ENCODE results near the genes WDR59 and CTRB2.

DNA sequence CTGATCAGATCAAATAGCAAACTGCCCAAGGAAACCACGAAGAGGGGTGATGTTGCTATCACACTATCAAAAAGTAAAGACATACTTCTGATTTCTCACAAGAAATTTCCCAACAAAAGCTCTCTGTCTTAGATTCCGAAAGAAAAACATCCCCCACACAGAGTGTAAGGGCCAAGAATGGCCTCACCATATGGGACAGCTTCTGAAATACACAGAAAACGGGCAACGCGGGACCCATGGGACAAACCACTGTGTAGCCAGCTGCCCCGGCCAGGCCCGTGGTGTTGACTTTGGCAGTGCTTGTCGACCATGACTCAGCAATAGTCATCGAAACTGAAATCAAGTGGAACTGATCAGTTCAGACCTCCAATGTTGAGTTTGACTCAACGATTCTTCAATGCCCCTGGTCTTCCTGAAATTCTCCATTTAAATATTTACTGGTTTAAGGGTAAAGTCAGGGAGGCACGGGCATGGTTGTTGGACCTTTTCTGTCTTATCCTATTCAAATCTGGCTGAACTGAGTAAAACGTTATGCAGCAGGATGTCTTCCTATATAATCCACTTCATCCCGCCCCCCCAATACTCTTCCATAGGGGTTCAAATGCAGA lies 27.5 kb downstream of the ZFHX3 start:
- PRO-cap, 2 experiments: no peak in any of the 2 experiments

DNA sequence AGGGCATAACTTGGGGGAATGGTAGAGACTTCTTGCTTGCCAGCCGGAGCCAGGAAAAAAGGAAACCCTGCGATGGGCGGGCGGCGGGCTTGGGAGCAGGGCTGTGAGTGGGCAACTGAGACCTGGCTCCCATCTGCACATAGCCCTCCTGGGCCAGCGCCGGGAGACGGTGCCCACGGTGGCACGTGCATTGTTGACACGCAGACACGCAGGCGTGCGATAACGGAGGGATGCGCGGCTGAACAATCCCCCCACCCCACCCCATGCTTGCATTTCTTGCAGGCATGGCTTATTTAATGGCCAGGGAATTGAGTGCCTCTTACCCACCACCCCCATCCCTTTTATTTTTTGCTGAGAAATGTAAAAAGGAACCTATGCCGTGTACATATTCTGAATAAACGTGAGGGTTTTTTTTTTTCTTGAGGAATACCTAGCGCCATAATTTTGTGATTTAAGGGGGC lies 17.2 kb upstream of the ZFHX3 start:
- PRO-cap, 2 experiments: no peak in any of the 2 experiments

- PRO-cap, 2 experiments: no peak in any of the 2 experiments
Observed at GRCh38 chr16:73170429-73171125, 122.6 kb upstream of the ZFHX3 start.

DNA sequence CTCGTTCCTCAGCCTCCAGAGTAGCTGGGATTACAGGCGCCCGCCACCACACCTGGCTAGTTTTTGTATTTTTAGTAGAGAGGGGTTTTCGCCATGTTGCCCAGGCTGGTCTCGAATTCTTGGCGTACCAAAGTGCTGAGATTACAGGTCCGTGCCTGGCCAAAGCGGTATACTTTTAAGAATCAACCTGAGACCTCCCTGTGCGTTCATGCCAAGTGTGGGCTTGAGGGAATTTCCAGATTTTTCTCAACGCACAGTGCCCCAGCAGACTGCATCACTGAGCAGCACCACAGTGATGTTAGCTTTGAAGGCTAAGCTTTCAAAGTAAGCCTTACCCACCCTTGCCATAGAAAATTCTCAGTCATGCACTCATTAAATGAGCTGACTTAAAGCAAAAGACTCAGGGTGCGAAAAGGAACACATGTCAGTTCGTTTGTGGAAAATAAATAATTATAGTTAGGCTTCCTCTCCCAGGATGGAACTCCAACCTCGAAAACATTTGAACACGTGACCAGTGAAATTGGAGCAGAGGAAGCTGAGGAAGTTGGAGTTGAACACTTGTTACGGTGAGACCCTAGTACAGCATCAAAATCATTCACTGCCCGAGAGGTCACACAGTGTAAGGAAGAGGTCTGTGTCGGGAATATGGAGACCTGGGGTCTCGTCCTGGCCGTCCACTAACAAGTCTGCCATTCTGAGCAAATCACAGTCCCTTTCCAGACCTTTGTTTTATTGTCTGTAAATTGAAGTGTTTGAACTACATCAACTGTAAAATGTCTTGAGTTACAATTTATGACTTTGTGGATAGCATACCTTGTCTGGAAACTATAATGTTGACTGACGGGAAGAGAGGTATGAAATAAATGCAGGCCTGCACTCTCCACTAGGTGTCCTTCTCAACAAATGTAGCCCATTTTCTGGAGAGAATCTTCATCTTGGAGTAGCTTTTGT lies 7.5 kb downstream of the PSMD7 start:
- PRO-cap, 2 experiments: no peak in any of the 2 experiments

GRCh38 chr16:74325515-74326390 lies 29.1 kb downstream of the PSMD7 start:
- PRO-cap, 2 experiments: no peak in any of the 2 experiments

GRCh38 chr16:74660959-74661800 lies 5.5 kb downstream of the RFWD3 start:
- PRO-cap, 2 experiments: no peak in any of the 2 experiments

GRCh38 chr16:74724320-74725460 lies 24.0 kb upstream of the MLKL start:
- PRO-cap, 2 experiments: no peak in any of the 2 experiments

DNA sequence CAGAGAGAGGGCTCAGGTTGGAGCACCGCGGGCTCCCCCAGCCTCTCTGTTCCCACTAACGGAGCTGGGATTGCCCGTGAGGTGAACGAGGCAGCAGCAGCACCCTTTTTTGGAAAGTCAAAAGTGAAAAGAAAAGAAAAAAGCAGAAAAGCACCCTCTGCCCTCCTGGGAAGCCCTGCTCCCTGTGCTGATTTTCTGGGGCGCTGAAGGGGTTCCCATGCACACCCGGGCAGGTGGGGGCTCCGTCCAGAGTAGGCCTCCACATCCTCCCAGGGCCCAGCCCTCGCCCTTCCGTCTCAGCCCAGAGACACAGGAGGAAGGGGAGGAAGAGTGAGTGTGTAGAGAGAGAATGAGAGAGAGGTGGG lies 36.8 kb downstream of the FA2H start:
- PRO-cap, 2 experiments: no peak in any of the 2 experiments

DNA sequence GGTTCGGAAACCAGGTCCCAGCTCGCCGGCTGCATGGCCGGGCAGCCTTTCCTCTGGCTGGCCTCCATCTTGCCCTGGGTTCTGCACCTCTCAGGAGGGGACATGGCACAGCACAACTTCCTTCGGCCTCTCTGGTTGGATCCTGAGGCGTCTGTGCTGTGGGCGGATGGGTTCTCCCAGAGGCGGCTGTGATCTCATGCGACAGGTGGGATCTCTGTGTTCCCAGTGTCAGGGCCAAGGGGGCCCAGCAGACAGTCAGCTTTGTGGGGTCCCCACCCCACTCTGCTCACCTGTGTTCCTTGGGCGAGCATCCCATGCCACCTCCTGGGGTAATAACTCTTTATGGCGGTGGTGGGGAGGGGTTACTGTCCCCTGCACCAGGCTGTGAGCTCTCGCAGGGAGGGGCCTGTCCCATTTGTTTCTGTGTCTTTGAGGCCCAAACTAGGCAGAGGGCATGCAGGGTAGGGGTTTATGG lies 35.8 kb downstream of the FA2H start:
- PRO-cap, 2 experiments: no peak in any of the 2 experiments

DNA sequence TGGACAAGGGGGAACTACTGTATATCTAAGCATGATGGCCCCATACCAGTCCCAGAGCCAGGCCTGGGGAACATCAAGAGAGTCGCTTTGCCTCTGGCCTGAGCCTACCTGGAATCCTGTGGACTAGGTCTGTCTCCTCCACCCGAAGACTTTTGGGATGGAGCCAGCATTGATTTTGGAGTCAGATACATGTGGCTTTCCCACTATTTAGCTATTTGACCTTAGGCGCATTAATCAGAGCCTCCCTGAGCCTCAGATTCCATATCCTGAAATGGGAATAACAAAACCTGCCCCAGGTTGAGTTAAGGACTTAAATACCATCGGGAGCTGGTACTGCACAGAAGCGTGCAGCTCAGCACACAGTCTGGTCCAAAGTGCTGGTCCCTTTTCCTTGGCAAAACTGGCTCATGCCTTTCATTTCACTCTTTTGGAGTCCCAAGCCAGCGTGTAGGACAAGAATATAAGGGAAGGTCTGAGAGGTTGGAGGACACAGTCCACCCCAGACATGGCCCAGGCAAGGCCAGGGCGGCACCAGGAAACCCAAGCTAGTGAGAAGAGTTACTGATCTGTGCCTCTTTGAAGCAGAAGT lies 1.1 kb downstream of the FA2H start:
- PRO-cap, 2 experiments: no peak in any of the 2 experiments

DNA sequence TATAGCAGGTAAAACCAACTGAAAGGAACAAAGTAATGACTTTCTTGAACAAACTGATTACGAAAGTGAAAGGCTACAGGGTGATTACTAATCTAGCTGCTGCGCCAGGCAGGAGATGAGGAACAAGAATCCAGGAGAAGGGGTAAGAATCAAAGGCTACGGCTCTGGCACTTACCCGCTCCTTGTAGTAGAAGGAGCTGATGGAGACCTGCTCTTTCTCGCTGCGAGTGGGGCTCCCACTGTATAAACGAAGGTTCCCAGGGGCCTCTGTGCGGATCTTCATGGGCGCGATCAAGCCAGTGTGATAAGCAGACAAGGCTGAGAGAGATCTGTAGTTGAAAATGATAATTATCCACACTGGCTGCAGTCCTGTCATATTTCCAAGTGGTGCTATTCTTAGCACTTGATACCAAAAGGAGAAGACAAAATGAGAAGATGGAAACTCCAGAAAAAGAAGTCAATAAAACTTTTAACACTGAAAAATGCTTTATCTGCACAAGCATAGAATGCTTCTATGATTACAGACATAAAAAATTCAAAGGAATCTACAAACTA lies 81.1 kb downstream of the WDR59 start:
- PRO-cap, 2 experiments: no peak in any of the 2 experiments

DNA sequence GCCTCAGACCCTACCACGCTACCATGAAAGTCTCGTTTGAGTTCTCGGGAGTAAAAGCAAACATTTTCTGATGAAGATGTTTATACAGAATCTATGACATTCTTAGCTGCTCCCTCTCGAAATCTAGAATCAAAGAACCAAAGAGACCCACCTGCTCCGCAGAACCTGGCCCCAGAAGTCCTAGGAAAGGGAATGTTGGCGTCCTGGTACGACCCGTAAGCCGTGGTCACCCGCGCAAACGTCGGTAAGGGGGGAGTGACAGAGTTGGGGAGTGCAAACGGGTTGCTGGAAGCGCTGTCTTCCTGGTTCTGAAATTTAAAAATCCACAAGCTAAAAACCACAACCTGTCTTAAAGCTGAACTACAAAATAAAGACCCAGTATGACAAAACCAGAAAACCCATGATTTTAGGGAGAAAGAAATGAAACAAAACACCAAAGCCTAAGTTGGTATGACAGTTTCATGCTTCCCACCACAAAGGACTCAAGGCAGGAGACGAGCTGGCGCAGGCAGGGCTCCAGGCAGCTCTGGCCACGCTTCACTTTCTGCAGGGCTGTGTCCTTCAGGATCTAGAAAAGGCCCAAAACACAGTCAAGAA lies 75.5 kb downstream of the WDR59 start:
- PRO-cap, 2 experiments: no peak in any of the 2 experiments

DNA sequence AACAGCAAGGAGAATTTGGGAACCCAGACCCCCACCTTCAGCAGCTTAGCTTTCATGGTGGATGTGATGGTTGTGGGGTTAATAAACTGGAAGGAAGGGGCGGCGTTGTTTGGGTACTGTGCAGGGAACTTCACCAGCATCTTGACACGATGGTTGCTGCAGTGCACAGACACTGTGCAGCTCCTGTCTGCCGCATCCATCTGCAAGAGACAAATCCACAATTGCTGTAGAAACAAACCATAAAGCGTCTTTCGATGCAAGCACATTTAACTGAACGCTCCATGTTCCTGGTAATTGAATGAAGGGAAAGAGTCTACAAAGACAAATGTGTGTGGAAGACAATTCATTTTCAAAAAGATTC lies 72.8 kb downstream of the WDR59 start:
- PRO-cap, 2 experiments: no peak in any of the 2 experiments

DNA sequence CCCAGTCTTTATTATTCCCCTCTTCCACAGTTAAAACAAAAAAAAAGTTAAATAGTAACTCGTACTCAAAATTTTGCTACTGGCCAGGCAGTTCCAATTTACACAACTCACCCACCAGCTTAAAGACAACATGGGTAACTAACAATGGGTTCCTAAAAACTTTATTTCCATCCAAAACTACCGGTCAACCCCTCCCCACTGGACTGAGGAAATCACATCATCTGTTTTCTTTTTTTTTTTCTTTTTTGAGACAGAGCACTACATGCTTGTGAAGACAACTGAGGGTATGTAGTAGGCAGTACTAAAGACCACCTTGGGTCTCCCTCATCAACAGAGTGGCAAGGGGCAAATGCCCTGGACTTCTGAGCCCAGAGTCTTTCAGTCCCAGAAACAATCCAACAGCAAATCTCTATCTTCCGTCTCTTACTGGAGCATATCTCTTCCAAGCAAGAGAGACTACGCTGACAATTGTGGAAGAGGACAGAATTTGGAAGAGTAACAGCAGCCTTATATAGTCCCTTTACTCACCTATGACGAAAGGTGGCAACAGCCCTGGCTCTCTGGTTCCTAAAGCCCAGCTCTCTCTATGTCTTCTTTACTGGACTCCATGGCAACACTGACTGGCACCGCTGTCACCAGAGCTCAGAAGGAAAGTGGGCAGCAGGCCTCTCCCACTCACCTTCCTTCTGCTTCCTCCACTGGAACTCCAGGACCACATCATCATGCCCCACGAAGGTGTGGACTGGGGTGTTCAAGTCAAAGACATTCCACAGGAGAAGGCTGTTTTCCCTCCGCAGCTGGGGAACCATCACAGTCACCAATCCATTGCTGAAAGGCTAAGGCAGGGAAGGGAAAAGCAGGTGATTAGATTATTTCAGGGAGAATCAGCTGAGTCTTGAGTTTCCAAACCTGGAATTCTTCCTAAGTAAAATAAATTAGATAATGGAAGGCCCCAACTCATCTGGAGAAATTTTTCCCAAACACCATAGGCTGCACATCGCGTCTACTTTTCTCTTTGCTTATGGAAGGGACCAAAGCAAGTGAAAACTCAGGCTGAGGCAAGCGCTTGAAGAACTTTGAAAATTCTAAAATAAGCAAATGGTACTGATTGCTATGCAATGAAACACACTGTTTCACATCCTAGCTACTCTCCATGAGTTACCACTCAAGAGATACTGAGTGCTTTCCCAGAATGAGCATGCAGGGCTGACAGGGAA lies 63.2 kb downstream of the WDR59 start:
- PRO-cap, 2 experiments: no peak in any of the 2 experiments

- PRO-cap, 2 experiments: peak in 2 of 2 experiments; most common plus-strand start chr16:74985371 (in 1); most common minus-strand start chr16:74985070 (in 2)
Observed at GRCh38 chr16:74984283-74985428, at the start of gene WDR59. WDR59 (minus strand) TSS chr16:74985123.

DNA sequence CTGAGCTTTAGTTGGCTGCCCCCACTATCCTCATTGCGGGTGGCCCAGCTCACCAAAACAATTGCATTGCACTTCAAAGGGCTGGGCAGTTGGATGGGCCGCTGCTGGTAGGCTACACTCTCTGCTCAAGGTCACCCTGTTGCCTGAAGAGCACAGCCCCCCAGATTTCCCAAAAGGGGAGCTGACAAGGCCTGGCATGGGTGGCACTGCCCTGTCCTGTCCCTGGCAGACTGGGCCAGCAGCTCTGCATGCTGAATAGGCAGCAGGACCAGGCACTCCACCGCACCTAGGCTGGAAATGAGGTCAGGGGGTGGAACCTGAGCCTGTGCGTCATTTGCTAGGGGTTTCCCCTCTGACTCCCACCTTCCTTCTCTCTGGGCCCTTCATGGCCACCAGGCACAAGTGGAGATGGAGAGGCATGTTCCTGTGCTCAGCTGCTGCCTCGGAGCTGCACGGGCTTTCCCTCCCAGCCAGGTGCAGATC lies 18.2 kb downstream of the LDHD start:
- PRO-cap, 2 experiments: peak in 2 of 2 experiments; most common minus-strand start position 232 of the sequence (in 2)

DNA sequence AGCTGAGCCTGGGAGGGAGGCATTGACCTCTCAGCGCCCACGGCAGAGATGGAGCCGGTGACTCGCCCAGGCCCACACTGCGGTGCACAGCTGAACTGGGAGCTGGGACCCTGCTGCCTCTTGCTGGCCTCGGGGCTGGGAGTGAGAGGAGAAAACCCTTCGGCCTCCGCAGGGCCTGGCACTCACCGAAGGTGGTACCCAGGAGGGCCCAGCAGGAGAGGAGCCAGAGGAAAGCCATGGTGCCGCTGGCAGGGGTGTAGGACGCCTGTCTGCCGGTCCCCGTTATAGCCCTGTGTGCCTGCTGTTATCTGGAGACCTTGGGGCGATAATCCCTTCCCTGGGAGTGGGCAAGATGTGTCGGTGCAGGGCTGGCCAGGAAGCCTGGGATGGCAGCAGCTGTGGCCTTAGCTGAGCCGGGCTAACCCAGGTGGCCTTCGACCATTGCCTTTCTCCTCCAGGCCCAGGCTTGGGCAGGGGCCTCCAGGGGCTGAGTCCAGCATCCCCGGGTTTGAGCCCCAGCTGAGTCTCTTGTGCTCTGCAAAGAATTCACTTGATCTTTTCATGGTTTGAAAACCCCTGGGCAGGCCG lies at the start of gene CTRB2:
TSS of gene CTRB2 (minus strand) at position 258 of the 588 bp plus-strand sequence.
- PRO-cap, 2 experiments: no peak in any of the 2 experiments

- PRO-cap, 2 experiments: no peak in any of the 2 experiments
Observed at GRCh38 chr16:75219766-75220150, 970 bp downstream of the CTRB1 start.

DNA sequence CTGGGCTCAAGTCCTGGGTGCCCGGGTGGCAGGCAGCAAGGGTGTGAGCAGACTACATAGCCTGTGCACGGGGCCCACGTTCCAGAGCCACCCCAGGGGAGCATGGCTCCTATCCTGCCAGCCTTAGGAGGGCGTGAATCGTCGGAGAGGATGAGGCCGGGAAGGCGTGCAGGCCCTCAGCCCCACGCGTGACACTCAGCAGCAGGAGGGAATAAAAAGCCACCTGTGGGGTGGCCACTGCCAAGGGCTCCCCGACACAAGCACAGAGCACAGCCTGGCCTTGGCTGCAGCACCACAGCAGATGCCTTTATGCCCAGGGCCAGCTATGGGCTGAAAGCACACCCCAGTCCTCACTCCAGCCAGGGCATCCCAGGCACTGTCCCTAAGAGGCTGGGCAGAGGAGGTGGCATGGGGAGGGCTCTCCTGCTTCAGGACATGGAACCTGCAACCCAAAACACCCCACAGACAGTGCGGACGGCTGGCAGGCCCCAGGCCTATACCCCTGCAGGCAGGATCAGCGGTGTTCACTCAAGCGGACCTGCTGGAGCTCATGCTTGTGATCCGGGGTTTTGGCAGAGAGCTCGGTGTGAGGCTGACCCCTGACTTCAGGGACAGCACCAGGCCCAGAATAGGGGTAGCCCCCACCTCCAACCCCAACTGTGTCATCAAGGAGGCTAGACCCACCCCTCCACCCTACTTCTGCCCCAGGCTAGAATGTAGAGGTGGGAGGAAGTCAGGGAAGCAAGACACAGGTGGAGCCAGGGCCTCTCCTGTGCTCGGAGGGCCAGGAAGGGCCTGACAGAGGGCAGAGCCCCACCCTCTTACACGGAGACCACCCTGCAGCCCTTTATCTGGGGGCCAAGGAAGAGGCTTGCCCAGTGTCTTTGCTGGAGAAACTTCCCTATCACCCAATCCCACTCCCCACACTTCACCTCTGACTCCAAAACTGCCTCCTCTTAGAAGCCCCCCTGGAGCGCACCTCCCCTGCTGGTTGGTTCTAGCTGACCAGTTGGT lies 2.5 kb downstream of the BCAR1 start:
- PRO-cap, 2 experiments: no peak in any of the 2 experiments

DNA sequence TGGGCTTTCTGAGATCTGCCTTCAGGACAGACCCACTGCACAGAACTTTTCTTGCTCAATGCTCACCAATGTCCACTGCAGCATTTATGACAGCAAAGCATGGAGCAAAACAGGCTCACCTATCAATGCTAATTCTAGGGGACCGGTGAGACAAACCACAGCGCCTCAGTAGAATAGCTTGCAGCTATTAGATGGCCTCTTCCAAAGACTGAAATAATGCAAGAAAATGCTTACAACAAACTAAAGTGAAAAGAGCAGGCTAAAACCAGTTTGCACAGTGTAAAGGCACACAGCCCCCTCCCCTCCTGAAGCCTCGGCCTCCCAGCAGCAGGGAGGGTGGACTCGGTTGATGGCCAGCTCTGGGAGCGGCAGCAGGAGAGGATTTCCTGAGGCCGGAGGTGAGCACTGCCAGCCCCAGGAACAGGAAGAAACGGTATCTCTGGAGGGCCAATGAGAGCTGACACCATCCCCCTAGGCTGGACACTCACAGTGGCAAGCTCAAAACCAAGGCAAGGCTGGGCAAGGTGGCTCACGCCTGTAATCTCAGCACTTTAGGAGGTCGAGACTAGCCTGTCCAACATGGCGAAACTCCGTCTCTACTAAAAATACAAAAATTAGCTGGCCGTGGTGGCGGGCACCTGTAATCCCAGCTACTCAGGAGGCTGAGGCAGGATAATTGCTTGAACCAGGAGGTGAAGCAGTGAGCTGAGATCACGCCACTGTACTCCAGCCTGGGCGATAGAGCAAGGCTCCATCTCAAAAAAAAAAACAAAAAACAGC lies 3.7 kb upstream of the BCAR1 start:
- PRO-cap, 2 experiments: peak in 1 of 2 experiments; most common plus-strand start position 501 of the sequence (in 1)

Measured in Metastatic Liver Carcinoma in the Lung (tissue), 2 donors.